NB4 (cell line): ENCODE data around the genes AAR2, DLGAP4, SLA2 and DSN1.

DNA sequence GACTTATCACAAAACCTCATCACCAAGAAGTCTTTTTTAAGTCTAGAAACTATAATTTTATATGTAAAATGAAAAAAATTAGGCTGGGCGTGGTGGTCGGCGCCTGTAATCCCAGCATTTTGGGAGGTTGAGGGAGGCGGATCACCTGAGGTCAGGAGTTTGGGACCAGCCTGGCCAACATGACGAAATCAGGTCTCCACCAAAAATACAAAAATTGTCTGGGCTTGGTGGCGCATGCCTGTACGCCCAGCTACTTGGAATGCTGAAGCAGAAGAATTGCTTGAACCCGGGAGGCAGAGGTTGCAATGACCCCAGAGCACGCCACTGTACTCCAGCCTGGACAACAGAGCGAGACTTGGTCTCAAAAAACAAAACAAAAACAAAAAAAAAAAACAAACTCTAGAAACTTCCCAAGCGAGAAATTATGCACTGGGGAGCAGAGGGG lies 17.7 kb downstream of the ROMO1 start:
- RRBS, result no CpG with 5 or more reads among the region's 11 CpGs

DNA sequence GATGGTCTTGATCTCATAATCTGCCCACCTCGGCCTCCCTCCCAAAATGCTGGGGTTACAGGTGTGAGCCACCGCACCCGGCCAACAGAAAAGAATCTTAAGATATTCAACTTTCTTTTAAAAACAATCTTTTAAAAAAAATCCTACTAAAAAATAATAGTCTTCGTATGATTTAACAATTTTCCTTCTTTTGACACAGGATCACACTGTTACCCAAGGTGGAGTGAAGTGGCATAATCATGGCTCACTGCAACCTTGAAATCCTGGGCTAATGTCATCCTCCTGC lies 21.0 kb downstream of the RBM39 start:
- RRBS, result no CpG with 5 or more reads among the region's 4 CpGs

GRCh38 chr20:35729357-35730019 lies 12.6 kb downstream of the RBM39 start:
- RRBS, result no CpG with 5 or more reads among the region's 6 CpGs

DNA sequence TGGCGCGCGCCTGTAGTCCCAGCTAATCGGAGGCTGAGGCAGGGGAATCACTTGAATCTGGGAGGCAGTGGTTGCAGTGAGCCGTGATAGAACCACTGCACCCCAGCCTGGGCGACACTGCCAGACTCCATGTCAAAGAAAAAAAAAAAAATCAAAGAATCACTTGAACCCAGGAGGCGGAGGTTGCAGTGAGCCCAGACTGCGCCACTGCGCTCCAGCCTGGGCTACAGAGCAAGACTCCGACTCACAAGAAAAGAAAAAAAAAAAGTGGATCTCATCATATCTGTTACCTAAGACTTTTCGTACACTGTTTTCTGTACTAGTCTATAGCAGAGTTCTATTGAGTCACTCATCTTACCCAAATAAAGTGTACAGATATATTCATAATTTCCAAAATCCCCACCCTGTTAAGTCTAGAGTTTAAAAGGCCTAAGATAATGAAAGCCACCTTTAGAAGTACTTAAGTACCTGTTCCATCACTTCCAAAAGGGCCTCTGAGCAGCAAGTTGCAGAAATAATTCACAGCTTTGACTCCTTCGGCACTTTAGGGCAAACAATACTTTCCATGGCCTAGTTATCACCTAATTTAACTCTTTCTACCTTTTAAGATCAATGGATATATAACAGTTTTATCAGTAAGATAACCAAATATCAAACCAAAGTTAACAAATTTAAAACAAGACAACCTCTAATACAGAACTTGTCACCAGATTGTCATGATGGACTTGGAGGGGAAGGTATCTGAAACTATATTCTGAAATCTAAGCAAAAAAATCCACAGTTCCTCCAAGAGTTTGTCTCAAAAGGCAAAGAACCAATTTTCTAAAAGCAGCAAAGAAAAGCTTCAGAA lies 3.8 kb downstream of the RBM39 start:
- RRBS, result no CpG with 5 or more reads among the region's 12 CpGs

GRCh38 chr20:35796383-35797052 lies 24.7 kb downstream of the PHF20 start:
- RRBS, result no CpG with 5 or more reads among the region's 2 CpGs

DNA sequence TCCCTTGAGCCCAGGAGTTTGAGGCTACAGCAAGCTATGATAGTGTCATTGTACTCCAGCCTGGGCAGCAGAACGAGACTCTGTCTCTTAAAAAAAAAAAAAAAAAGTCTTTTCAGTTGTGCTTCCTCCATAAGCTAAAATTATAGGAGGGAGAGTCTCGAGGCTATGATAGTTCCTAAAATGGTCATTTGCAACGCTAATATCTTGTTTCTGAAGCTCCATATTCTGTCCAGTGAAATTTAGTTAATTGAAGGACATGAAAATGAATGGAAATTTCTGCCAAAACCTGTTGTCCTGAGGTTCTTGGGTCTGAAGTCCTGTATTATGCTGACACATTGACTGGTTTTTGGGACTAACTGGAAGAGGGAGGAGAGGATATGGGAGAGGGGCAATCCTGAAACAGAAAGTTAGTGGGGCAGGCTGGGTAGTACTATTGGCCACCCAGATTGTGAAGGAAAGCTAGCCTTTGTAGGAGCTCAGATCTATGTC lies 77.0 kb downstream of the PHF20 start:
- RRBS, result no CpG with 5 or more reads among the region's 3 CpGs

DNA sequence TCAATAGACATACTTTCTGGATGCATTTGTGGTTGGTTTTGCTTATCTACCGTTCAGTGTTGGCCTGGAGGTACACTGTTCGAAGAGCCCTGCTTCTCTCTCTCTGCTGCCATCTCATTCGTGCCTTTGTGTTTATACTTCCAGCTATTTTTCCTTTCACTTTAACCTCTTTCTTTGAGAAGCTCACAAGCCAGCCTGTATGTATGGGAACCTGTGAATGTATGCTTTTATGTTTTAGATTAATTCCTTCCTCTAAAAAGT lies 83.1 kb downstream of the SCAND1 start:
- RRBS, result no CpG with 5 or more reads among the region's 3 CpGs

DNA sequence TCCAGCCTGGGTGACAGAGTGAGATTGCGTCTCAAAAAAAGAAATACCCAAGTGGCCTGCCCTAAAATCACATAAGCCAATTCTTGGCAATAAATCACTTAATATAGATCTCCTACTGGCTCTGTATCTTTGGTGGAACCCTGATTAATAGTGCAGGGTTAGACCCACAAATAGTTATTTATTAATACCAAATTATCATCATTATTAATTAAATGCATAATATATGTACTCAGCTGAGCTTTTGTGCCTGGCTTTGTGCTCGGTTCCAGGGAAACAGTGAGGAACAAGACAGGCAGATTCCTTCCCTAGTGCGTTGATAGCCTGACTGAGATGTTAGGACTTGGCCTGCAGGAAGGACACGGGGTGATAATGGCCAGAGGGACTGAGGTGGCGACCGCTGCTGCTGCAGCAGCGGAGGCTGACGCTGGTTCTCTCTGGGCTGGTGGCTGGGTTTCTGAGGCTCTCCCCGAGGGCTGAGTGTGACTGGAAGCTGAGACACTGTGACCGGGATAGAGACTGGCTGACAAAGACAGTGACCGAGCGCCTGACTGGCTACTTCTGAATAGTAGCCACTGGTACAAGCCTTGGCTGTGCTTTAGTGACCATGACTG lies 550 bp upstream of the AAR2 start:
- RRBS, result no CpG with 5 or more reads among the region's 12 CpGs

DNA sequence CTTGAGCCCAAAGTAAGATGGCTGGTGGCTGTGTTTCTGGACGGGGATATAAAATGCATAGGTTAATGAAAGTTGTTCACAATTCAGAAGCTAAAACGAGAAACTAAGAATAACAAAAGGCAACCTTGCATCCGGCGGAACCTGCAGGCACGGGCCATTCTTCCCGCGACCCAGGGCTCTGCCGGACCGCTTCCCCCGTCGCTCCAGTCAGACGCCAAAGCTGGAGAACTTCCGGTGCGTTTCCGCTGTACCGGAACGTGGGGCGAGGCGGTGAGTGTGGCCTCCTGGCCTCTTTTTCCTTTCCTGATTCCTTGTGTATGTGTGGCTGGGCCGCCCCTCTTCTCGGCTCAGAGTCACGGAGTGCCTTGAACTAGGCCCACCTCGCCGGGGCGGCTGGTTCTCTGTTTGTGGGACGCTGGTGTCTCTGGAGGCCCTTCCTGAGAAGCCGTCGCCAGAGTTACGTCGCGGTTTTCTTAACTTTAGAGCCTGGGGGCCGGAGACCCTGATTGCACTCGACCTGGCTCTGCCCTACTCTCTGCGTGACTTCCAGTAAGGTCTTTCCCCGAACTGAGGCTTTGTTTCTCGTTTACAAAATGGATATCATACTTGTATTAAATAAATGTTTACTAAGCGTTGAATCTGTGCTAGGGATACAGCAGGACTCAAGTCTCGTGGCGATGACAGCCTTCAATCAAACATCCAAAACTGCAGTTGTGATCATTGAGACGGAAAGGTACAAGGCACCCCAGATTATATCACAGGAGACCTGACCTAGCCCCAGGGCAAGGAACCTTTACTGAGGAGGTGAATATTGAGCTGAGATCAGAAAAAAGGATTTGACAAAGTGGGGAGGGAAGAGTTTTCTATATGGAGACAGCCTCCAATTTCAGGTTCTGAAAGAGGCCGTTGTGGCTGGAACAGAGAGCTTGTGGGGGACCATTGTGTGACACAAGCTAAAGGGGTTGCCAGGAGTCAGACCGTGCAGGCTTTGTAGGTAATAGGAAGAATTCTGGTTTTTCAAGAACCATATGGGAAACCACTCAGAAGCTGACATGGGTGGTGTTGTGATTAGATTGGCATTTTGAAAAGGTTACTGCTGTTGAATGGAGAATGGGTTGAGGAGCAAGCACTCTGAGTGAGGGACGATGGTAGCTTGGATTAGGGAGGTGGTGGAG lies at the start of gene AAR2:
Gene AAR2, plus strand, starts transcription at position 245 of the 1,175 bp plus-strand sequence.
- RRBS, result 1% methylated on average over 18 of the region's 43 CpGs

GRCh38 chr20:36254472-36254743 lies 18.1 kb downstream of the AAR2 start:
- RRBS, result no CpG with 5 or more reads among the region's 1 CpG

DNA sequence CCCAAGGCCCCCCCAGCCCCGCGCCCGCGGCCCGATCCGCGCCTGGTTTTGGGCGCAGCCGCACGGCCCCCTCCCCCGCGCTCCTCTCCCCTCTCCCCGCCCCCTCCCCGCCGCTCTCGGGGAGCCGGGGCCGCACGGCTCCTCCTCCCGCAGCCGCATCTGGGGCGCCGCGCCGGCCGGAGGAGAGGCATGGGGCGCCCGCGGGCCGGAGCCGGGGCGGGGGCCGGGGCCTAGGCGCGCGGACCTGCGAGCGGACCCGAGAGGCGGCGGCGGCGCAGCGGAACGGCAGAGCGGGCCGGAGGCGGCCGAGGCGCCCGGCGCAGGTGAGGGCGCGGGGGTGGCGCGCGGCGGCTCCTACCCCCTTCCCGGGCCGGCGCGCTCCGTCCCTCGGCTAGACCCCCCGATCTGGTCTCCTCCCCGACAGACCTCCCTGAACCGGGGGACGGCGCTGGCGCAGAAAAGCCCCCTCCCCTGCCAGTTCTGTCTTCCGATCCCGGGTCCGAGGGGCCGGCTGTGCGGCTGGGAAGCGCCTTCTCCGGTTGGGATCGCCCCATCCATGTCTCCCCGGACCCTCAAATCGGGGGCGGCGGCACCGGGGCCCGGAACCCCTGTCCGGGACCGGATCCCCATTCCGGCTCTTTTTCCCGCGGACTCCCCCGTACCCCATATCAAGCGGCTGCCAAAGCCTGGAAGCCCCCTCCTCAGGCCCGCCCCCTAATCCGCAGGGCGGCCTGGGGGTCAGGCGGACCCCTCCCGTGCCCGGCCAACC lies at the start of gene DLGAP4:
Gene DLGAP4, plus strand, starts transcription at position 150 of the 769 bp plus-strand sequence.
- RRBS, result 51% methylated on average over 46 of the region's 97 CpGs

DNA sequence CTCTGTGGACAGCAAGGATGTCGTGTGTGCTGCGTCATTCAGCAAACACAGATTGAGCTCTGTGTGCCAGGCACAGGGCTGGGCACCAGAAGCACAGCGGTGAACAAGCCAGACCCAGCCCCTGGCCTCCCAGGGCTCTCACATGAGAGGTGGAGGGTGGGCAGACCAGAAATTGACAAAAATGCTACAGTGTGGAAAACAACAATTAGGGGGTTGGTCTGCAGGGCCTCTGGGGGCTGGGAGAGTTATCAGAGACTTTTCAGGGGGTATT lies 27.8 kb downstream of the DLGAP4 start:
- RRBS, result no CpG with 5 or more reads among the region's 3 CpGs

- RRBS, result no CpG with 5 or more reads among the region's 5 CpGs
Observed at GRCh38 chr20:36468317-36468757, 73.0 kb upstream of the MYL9 start.

GRCh38 chr20:36478807-36479771 lies 62.2 kb upstream of the MYL9 start:
- RRBS, result no CpG with 5 or more reads among the region's 2 CpGs

- RRBS, result no CpG with 5 or more reads among the region's 18 CpGs
Observed at GRCh38 chr20:36606448-36607272, 1.1 kb downstream of the RAB5IF start.

DNA sequence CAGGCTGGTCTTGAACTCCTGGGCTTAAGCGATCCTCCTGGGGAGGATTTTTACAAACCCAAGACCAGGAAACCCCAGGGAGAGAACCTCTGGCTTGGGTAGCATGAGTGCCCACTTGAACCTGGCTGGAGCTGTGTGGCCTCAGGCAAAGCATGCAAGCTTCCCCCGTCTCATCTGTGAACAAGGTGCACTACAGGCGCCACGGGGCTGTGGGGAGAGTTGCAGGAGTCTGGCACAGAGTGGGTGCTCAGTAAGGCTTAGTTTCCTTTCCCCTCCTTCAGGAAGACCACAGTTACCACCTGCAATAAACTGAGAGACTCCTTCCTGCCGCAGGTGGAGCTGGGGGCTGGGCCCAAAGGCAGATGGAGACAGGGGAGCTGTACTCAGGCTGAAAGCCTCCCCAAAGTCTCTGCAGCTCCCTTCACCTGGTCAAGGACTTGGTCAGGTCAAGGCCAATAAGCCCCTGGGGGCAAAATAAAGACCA lies 1.8 kb downstream of the SLA2 start:
- RRBS, result no CpG with 5 or more reads among the region's 5 CpGs

- RRBS, result no CpG with 5 or more reads among the region's 10 CpGs
Observed at GRCh38 chr20:36646031-36646440, at the start of gene SLA2. TSS of gene SLA2 (minus strand) at chr20:36646196.

DNA sequence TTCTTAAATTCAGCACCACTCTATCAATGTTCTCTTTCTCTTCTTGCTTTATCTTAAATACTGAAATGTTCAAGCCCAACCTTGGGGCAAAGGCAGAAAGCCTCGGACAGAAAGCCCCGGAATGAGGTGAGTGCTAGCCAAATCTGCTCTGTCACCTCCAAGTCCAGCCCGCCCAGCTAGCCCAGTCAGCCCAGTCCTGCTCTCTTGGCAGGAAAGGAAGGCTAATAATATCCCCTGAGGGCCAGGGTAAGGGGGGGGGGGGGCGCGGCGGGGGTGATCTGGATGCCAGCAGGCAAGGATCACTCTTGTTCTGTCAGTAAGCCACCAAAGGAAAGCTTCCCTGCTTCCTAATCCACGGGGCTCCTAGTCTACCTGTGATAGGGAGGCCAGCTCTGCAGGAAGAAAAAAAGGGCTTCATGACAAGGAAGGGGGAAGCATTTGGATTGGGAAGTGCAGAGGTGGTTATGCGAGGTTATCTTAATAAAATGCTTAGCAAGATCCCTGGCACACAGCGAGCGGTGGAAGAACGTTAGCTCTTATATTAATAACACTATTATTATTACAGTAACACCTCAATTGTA lies 1.1 kb downstream of the NDRG3 start:
- RRBS, result no CpG with 5 or more reads among the region's 11 CpGs

DNA sequence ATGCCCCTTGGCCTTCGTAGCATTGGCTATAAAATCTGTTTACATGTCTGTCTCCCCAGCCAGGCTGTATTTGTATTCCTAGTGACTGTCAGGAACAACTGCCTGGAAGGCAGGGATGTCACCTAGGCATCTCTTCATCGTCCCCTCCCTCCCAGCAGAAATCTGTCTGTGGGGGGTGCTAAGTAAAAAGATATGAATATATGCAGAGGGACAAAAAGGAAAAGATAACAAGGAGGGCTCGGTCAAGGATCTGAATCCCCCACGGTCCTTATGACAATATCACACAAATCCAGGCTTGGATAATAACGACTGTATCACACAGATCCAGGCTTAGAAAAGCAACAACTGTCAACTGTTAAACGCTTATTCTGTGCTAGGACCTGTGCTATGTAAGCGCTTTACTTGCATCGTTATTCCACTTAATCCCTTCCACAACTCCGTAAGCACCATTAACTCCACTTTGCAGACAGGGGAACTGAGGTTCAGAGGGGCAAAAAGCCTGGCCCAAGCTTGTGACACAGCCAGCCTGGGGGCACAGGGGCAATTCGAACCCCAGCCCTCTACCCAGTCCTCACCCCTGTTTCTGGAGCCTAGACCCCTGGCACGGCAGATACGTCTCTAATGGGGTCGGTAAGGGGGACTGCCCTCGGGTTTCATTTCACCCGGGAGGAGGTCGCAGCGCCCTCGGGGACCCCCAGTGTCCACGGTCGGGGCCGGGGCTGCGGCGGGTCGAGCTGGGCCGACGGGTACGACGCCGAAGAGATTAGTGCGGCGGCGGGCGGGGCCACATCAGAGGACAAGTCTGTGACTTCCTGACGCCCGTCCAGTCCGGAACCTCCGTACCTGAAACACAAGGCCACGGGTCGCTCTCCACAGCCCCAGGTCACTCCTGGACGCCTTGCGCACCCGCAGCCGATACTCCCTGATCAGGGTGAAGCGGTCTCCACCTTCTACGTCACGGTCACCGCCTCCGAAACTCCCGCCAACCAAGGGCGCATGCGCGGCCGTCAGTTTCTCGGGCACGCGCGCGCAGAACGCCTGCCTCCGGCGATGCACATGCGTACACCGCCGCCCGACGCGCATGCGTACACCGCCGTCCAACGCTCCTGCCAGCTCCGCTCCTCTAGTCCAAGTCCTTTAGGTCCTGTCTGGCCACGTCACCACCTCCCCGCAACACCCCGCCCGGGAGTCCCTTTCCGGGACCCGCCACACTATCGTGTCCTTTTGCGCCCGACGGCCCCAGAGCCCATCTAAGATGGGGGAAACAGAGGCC lies at the start of gene DSN1:
Gene DSN1, minus strand, starts transcription at position 945 of the 1,273 bp plus-strand sequence.
- RRBS, result 1% methylated on average over 21 of the region's 82 CpGs

- RRBS, result no CpG with 5 or more reads among the region's 13 CpGs
Observed at GRCh38 chr20:36784757-36785516, 11.4 kb upstream of the DSN1 start.